Body of pancreas (tissue), 2 donors: ENCODE measurements around a stretch of chr2.

GRCh38 chr2:165795018-165795535 is 1.0 kb upstream of the GALNT3 start:
- PRO-cap: unidirectional peak, minus-strand start at chr2:165795193
- RAMPAGE, long total RNA, 2 experiments: no peak in any of the 2 experiments

DNA sequence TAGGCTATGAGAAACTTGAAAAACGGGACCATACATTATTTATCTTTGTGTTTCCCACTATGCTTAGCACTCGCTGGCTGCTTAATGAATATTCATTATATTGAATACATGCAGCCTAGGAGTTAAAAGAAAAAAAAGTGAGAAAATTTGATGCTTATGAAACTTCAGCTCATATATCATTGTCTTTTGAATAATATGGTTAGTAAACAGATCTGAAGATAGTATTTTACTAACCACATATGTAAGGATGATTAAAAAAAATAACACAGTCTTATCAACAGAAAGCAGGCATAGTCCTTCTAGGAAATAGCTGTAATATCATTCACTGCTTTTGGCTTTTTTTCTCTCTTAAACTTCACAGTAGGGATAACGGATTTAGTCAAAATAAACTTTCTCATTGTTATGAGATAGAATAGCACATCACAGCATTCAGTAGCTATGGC is 67.2 kb downstream of the TTC21B start:
- PRO-cap: no peak
- RAMPAGE, long total RNA, 2 experiments: no peak in any of the 2 experiments

DNA sequence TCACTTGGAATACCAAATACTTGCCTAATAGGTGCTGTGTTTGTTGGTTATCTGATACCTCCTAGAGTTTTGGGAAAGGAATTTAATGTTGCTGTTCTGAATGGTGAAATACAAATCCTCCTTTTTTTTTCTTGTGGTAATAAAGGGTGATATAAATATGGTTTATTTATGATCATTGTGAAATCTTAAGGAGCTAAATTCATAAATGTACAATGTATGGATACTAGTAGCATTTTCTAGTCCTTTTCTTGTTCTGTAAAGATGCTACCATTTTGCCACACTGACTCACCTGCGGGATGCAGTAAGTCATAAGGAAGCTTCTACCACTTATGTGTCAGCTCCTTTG is 60.9 kb downstream of the B3GALT1 start:
- PRO-cap: no peak
- RAMPAGE, long total RNA, 2 experiments: no peak in any of the 2 experiments

GRCh38 chr2:167544606-167545045 is 251.8 kb downstream of the B3GALT1 start:
- PRO-cap: no peak
- RAMPAGE, long total RNA, 2 experiments: no peak in any of the 2 experiments

GRCh38 chr2:167969756-167970286 is 277.6 kb downstream of the STK39 start:
- PRO-cap: no peak
- RAMPAGE, long total RNA, 2 experiments: no peak in any of the 2 experiments

GRCh38 chr2:168112340-168113304 is 134.8 kb downstream of the STK39 start:
- PRO-cap: no peak
- RAMPAGE, long total RNA, 2 experiments: no peak in any of the 2 experiments

- PRO-cap: no peak
- RAMPAGE, long total RNA, 2 experiments: no peak in any of the 2 experiments
Measured at GRCh38 chr2:168179420-168179964, 67.9 kb downstream of the STK39 start.

DNA sequence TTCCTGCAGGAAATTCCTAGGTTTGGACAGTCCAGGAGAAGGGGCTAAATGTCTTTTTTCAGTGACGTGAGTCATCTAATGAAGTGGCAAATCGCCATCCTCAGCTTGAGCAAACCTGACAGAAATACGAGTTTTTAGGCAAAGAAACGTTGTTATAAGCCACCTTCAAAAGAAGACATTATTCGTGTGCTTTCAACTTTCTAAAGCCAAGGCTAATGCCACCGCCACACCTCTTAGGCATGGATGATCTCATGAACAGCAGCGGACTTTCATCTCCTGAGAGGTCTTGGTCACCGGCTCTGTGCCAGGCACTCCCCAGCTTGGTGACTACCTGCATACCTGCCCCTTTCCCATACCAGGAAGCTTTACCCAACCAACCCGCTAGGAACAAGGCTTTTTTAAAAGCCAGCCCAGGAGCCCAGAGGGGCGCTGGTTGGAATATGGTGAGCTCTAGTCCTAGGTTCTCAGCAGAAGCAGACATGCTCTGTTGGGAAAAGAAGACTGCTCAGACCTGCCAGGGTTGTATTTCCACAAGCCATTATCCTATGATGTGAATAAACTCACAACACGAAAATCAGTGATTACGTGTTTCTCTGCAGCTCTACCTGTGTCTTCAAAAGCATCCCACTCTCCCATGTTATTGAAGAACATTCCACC is 30.7 kb downstream of the STK39 start:
- PRO-cap: no peak
- RAMPAGE, long total RNA, 2 experiments: no peak in any of the 2 experiments

DNA sequence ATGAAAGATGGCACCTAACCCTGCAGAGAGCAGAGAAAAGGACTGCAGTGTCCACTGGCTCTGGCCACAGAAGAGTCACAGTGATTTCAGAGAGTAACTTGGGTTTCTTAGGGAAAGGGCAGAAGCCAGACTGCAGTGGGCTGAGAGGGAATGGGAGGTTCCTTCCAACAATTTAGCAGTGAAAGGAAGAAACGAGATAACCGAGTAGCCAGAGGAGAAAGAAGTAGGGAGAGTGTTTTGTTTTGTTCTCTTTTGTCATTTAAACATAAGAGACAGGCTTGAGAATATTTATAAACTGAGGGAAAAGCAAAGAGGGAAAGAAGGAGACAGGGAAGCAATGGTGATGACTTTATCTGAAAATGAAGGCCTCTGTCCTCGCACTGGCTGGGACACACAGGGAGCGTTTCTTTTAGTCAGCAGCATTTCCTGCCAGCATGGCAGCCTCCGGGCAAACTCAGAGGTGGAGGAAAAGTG is 6.5 kb downstream of the STK39 start:
- PRO-cap: no peak
- RAMPAGE, long total RNA, 2 experiments: no peak in any of the 2 experiments

GRCh38 chr2:168245089-168245572 is 2.3 kb downstream of the STK39 start:
- PRO-cap: no peak
- RAMPAGE, long total RNA, 2 experiments: no peak in any of the 2 experiments

DNA sequence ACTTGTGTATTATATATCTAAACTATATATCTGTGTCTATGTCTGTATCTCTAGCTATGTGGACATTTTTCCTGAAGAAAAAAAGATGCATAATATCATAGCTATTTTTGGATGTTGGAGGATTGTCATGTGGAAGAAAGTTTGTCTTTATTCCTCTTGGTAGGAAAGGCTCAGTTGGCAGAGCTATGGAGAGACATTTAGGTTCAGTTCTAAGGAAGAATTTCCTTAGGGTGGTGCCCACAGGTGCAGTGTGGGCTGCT is 68.7 kb downstream of the CERS6 start:
- PRO-cap: no peak
- RAMPAGE, long total RNA, 2 experiments: no peak in any of the 2 experiments

DNA sequence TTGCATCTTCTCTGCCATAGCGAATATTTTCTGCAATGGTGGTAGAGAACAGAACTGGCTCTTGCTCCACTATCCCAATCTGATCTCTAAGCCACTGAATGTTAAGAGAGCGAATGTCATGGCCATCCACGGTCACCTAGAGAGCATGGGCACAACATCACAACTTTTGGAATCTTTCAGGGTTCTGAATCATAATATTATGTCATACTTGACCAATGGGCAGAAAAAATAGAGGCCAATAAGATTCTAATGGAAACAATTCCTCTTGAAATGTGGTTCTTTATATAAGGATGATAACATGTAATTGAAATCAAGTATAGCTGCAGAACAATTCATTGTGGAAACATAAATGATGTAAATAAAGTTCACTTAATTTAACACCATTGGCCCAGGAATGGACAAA is 59.2 kb downstream of the ABCB11 start:
- PRO-cap: no peak
- RAMPAGE, long total RNA, 2 experiments: no peak in any of the 2 experiments

GRCh38 chr2:169107932-169108289 is 38.5 kb downstream of the DHRS9 start:
- PRO-cap: bidirectional peak, plus-strand start at chr2:169108029, minus-strand start at chr2:169107746
- RAMPAGE, long total RNA, 2 experiments: no peak in any of the 2 experiments

DNA sequence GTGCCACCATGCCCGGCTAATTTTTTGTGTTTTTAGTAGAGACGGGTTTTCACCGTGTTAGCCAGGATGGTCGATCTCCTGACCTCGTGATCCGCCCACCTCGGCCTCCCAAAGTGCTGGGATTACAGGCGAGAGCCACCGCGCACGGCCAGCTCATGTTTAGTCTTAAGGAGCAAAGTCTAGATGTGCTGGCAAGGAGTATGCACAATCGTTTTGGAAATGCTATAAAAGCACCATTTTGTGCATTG is 1.2 kb downstream of the PPIG start:
- PRO-cap: no peak
- RAMPAGE, long total RNA, 2 experiments: no peak in any of the 2 experiments

GRCh38 chr2:169711676-169711957 is 17.3 kb downstream of the PHOSPHO2 start:
- PRO-cap: no peak
- RAMPAGE, long total RNA, 2 experiments: no peak in any of the 2 experiments

- PRO-cap: bidirectional peak, plus-strand start at chr2:169734222, minus-strand start at chr2:169734285
- RAMPAGE, long total RNA, 2 experiments: no peak in any of the 2 experiments
Measured at GRCh38 chr2:169734163-169734545, 522 bp downstream of the KLHL23 start.

DNA sequence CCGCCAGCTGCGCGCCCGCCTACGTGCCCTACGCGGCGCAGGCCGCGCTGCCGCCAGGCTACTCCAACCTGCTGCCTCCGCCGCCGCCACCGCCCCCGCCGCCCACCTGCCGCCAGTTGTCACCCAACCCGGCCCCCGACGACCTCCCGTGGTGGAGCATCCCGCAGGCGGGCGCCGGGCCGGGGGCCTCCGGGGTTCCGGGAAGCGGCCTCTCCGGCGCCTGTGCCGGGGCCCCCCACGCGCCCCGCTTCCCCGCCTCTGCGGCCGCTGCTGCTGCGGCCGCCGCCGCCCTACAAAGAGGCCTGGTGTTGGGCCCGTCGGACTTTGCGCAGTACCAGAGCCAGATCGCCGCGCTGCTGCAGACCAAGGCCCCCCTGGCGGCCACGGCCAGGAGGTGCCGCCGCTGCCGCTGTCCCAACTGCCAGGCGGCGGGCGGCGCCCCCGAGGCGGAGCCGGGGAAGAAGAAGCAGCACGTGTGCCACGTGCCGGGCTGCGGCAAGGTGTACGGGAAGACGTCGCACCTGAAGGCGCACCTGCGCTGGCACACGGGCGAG is 1.6 kb downstream of the SP5 start:
- PRO-cap: no peak
- RAMPAGE, long total RNA, 2 experiments: no peak in any of the 2 experiments

DNA sequence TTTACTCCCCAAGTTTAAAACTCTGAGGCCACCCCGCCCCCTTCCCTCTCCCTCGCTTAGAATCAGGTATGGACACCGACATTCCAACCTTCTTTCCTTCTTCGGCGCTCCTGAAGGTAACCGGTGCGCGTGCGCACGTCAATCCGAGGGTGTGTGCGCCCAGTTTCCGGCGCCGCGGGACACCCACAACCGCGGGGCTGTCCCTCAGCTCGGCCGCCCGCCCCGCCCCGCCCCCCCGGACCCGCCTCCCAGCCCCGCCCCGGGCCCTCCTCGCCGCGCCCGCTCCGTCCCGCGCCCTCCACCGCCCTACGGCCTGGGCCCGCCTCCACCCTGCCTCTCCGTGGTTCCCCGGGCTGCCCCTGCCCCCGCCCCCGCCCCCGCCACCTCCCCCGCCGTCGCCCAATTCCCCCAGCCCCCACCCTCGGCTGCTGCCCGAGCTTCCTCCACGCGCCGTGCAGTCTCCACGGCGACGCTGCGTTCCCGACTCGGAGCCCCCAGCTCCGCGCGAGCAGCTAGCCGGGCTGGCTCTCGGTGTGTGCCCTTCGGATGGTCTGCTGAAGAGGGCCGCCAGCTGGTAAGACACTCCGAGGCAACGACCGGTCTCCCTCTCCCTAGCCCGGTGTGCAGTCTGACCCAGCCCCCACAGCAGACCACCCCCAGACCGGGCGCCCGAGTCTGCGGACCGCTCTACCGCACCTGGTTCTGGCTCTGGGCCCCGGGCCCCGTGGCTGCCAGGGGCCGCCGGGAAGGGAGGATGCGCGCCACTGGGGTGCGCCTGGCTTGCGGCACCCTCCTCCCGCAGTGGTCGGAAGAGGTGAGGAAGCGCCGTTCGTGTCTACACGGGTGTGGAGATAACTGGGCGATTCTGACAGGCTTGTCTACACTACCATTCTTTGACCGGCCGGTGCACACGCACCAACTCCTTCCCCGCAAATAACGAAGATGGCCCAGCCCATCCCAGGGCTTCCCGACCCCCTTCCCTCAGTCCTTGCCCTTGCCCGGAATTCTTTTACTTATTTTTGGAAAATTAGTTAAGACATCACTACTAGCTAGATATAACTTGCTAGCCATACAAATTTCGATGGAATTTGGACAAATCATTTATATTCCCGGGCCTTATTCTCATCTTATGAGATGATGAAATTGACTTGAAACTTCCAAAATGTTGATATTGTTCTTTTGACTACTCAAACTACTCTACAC is 837 bp downstream of the ERICH2 start:
- PRO-cap: bidirectional peak, plus-strand start at position 341 of the sequence, minus-strand start at position 112 of the sequence; bidirectional peak, plus-strand start at position 734 of the sequence, minus-strand start at position 704 of the sequence
- RAMPAGE, long total RNA, 2 experiments: start-site peak on the plus strand in 2 of 2 experiments, centred at positions 418 to 428 of the sequence, 11 to 32 reads per replicate

GRCh38 chr2:170927910-170928719 is 938 bp upstream of the GORASP2 start:
- PRO-cap: unidirectional peak, minus-strand start at chr2:170928645
- RAMPAGE, long total RNA, 2 experiments: no peak in any of the 2 experiments

GRCh38 chr2:170973272-170973606 is 44.2 kb downstream of the GORASP2 start:
- PRO-cap: bidirectional peak, plus-strand start at chr2:170973667, minus-strand start at chr2:170973463
- RAMPAGE, long total RNA, 2 experiments: no peak in any of the 2 experiments